Mesangial cell (primary cell): ENCODE measurements around a stretch of chr10.

DNA sequence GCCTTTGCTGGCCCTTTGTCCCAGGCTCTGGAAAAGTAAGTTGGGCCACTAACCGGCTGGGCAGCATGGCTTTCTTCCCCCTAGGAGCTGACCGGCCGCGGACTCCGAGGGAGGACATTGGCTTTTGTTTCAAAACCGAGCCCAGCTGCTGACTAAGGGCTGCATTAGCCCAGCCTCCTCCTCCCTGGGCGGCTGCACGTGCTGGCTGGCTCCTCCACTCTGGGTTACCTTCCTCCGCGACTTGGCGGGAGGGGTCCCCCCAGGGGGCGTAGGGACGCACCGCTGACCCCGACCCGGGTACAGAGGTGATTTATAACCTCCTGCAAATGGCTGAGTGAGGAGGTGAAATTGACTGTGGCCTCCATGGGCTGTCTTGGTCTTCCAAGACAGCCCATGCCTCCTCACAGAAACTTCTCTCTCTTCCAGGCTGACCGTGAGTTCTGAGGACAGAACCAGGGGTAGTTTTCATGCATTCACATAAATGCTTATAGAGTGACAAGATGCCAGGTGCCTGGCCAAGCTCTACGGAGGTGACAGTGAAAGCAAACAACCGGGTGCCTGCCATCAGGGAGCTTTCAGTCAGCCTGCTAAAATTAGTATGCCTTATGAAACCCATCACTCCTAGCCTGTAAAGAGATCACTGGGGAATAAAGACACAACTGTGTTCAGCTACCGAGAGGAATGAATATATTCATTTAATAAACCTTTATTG is 768 bp upstream of the RHOBTB1 start:
- RAMPAGE, long total RNA, result no peak

DNA sequence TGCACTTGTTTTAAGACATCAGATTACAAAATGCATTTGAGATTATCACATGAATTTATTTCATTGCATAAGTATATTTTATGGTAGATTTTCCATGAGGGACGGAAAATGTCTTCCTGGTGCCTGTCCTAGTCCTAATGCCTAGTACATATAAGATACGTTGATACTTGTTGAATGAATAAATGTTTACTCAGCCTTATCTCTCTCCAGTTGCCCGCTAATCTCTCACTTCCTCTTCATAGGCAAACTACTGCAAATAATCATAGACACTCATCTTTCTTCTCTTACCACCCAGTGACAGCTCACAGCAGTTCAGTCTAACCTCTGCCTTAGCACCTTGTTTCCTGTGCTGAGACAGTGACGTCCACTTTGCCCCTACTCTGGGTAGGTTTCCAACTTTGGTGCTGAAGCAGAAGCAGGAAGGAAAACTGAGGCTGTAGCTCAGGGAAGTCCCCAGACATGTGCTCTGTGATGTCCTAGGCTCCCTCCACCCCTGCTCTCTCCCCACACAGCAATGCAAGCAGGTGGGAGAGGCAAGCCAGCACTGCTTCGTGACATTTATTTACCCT is 45.4 kb upstream of the RHOBTB1 start:
- RAMPAGE, long total RNA, result no peak

- RAMPAGE, long total RNA, result no peak
Measured at GRCh38 chr10:61963987-61964797, 62.7 kb downstream of the ARID5B start.

- RAMPAGE, long total RNA, result no peak
Measured at GRCh38 chr10:61975162-61975626, 73.7 kb downstream of the ARID5B start.

DNA sequence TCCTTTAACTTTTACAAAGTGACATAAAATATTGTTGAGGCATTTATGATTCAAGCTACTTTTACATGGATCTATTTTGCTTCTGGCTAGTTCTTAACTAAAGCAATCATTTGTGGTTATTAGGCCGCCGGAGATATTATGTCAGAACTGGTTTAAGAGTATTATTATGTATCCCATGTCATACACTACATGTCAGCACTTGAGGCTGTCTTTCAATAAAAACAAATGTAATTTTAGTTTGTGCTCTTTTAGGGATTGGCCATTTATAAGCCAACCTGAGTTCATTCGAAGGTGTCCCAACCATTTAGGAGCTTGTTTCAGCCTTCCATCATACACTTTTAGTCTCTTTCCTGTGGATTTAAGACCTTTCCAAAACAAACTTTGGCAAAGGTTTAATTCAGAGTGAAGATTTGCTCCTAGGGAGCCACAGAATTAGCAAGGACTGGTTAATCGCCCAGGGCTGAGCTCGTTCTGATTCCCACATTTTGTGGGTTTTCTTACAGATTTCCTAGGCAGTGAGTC is 118.0 kb downstream of the ARID5B start:
- RAMPAGE, long total RNA, result no peak

GRCh38 chr10:62021974-62022896 is 120.7 kb downstream of the ARID5B start:
- RAMPAGE, long total RNA, result no peak

DNA sequence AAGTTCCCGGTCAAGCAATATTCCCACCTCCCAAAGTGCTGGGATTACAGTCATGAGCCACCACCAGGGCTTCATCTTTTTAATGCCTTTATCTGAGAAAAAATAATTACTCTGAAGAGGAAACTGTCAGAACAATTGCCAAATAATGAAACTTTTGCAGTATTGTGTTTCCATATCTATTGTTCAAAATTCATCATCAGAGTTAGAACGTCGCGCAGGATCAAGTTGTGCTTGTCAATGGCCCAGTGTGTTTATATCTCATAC is 143.0 kb downstream of the ARID5B start:
- RAMPAGE, long total RNA, result no peak

GRCh38 chr10:62092172-62092977 is 176.3 kb downstream of the RTKN2 start:
- RAMPAGE, long total RNA, result no peak

GRCh38 chr10:62236030-62236229 is 32.7 kb downstream of the RTKN2 start:
- RAMPAGE, long total RNA, result no peak

DNA sequence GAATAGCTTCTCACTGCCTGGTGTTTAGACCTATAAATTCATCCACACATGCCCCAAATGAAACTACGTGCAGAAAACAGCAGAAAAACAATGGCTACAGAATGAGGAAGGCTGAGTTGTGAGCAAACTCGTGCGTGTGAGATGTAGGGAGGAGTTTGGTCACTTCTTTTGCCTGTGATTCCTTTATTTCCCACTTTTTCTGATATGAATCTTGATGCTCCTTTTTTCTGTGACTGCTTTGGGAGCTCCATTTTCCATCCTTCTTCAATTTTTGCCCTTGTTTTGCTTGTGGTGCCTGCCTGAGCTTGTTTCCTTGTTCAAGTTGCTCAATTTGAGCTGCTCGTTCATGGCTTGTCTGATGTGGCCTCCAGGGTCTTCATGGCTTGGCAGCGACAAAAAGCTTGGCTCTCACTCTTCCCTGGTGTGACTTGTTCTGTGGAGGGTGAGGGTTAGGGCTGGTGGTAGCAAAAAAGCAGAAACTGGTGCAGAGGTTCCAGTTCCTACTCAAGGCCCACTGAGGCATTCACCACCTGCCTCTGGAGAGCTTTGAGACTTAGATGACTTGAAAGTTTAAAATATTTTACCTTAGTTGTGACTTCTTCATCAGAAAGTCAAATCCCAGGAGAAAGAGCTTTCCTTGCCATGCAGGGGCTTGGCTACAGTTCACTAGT is 77.0 kb downstream of the ZNF365 start:
- RAMPAGE, long total RNA, result no peak

GRCh38 chr10:62681440-62681748 is 123.1 kb upstream of the ADO start:
- RAMPAGE, long total RNA, result no peak

GRCh38 chr10:62810955-62811898 is 4.9 kb downstream of the EGR2 start:
- RAMPAGE, long total RNA, result no peak

- RAMPAGE, long total RNA, result no peak
Measured at GRCh38 chr10:62815608-62816239, 442 bp downstream of the EGR2 start.

DNA sequence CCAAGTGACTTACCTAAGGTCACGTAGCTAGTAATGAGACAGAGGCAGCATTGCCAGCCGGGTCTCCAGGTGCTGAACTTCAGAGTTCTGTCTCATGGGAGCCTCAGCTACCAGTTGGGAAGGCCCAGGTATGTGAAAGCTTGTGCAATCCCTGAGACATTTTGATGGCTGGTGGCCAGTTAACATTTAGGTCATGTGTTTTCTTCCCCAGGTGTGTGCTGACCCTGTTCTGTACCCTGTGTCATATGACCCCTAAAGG is 10.8 kb upstream of the EGR2 start:
- RAMPAGE, long total RNA, result no peak

DNA sequence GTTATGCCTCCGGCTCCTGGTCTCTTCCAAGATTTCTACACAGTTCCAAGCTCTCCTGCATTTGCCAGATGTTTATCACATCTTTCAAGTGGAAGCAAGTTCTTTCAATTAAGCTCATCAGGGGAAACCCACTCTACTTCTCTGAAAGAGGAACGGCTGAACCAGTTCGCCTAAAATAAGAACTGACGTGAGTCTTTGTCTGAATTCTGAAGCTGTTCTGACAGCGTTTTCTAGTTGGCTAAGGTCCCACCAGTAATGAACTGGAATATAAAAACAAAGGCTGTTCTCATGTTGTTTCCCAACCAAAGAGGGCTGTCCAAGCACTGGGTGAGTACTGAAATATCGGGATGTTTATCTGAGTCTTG is 140.8 kb upstream of the NRBF2 start:
- RAMPAGE, long total RNA, result no peak

DNA sequence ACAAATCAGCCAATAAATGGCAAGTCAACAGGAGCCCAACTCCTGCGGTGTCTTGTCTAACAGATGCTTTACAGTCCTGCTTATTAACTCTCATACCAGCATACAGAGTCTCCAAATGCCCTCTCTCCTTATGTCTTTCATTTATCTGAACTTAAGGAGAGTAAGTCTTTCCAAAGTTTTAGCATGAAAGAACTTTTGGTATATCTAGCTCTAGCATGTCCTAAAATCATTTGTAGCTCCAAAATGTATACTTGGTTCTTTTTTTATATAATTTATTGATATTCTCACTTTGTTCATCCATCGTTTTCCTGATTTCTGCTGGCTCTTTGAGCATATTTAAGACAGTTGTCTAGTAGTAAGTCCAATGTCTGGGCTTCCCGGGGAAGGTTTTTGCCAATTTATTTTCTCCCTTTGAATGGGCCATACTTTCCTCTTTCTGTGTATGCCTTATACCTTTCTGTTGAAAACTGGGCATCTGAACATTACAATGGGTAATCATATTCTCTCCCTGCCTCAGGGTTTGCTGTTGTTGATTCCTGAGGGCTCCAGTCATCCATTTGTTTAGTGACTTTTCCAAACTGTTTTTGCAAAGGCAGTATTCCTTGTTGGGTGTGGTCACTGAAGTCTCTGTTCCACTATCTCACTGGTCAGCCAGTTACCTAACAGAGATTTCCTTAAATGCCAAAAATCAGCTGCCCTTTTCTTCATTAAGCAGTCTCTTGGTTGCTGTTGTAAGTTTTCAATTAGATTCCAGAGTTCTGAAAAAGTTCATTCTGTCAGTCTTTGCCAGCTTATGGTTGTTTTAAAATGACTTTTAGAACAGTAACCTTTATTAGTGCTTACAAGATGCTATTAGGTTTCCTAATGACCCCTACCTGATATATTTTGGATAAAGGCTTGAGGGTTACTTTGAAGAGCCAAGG is 37.0 kb downstream of the NRBF2 start:
- RAMPAGE, long total RNA, result no peak

DNA sequence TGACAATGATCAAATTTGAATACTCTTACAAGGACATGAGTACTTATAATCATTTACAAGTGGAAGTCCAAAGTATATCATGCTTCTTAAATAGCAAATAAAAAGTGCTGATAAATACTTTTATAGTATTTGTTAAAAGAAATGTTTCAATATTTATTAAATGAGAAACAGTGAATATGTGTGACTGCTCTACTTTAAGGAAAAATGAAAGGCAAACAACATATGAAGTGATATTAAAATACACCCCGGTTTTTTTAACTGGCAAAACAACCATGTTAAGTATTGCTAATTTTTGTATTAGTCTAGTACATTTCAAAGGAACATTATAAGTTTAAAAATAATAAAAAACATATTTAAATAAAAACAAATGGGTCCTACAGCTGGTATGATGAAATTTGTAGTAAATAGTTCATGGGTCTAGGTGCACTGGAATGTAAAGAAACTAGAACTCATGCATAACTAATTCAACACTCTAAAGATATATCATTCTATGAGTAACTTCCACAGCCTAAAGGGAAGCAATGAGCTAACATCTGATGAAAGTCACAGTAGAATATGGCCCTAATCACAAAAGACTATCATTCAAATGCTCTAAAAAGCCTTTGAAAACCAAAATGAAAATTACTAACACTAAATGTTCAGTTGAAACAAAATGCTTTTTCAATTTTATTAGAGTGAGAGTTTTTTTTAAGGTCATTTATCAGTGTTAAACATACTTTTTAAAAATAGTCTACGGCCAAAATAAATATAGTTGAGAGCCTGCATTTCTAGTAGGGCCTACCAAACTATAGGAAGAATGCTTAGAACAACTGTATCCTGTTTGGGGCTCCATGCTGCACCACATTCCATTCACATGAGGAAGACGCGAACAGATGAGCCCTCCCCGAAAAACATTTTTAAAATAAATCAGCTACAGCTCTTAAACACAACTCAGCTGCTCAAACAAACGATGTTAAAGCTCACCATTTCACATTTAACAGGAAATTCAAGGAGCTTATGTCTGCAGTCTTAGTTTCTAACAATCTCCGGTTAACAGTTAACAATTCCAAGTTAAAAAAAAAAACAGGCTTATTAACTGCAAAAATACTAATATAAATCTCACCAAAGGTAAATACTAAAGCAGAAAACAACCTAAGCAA is 134.3 kb downstream of the NRBF2 start:
- RAMPAGE, long total RNA, result no peak

DNA sequence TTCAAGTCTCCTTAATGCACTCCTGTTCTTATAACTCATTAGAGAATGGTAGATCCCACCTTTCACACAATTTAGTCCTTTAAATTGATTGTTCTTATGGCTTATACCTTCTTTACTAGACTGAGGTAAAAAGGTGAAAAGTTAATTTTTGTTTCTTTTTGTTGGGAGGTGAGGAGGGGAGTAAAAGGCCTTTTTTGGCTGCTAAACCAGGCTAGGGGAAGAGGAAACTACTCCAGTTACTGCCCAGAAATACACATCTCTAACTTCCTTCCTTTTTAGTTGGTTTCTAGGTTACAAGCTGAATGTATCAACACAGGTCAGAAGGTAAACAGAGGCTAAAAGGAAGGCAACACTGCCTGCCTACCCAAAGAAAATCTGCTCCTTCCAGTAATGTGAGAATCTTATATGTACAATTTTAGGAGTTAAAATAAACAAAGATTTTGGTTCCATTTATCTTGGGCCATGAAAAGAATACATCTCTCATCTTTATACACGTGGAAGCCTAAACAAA is 140.4 kb downstream of the NRBF2 start:
- RAMPAGE, long total RNA, result no peak

DNA sequence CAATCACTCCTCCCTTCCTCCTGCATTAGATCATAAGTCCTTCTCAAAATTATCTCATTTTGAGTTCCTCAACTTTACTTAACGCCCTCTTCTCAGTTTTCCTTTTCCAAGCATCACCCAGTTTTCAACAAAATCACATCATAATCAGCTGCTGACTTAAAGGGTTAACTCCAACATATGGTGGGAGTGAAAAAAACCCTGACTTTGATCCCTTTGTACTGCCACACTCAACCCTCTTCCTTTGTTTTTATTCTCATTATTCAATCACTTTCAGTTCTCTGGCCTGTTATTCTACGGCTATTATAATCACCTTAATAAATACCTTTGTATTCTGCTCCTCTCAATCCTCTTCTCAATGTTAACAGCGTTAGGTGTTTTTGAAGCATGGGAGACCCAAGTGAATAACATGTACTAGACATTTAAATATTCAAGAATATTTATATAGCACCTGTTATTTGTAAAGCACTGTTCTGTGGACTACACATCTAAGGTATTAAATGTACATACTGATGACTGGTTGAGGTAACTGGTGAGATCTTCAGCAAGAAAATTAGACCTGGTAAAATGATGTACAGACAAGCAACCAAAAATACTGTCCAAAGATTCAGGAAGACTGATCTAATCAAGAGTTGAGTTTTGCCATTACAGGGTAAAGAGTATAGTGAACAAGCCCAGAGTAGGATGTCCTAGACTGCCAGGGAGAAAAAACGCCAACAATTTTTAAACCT is 24.1 kb downstream of the JMJD1C start:
- RAMPAGE, long total RNA, result no peak

GRCh38 chr10:63464775-63465018 is 1.1 kb downstream of the JMJD1C start:
- RAMPAGE, long total RNA, result no peak